Natural killer cell (primary cell): ENCODE data around the gene C4BPA.

DNA sequence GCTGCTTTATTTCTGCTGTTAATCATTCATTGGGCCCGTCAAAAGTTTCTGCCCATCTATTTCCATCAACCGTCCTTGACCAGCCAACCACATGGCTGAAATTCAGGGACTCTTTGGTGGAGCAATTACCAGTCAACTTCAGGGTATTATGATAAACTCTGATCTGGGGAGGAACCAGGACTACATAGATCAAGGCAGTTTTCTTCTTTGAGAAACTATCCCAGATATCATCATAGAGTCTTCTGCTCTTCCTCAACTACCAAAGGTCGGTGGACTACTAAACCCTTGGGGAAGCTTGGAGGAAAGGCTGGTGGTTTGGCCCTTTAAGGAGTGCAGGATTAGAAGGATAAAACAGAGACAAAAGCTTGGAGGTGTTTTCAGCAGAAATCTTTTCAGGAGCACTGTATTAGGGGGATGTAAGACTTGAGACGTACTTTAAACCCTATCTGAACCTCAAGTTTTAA, at the start of gene C4BPA:
C4BPA (plus strand) TSS at position 68 of the 464 bp plus-strand sequence.
- PRO-cap = no peak

DNA sequence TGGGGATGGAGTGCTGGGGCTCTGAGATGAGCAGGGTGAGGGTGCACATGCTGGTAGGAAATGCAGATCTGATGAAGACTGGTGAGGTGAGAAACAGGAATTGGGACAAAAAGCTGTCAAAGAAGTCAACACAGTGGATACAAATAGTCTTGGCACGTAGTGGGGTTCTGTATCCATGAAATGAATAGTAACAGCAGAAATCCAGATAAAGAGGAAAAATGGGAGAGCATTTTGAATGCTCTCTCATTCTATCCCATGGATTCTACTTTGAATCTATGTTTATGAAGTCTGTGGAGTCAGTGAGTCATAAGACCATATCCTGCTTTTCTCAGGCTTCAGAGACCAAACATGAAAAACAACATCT, 39.6 kb upstream of the CD55 start:
- PRO-cap = no peak

DNA sequence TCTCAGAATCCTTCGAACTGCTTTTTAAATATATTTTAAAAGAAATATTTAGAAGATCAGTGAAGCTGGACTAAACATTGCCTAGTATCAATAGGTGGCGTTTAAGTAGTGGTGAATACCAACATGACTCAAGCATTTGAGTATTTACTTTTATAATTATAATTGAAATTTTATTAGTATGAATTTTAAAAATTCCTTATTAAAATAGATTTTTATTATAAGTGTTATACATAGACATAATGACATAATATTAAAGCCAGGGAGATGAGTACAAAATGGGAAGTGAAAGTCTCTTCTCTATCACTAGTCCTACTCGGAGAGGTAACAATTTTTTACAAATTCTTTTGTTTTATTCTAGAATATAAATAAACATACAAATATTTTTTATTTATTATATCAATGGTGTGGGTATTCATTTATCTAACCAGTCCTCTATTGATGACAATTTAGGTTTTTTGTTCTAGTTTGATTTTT, 10.4 kb downstream of the CD55 start:
- PRO-cap = no peak

- PRO-cap = bidirectional peak, plus-strand start at chr1:207336953, minus-strand start at chr1:207336913; bidirectional peak, plus-strand start at chr1:207337413, minus-strand start at chr1:207337285
Observed at GRCh38 chr1:207336472-207337702, 15.4 kb downstream of the CD55 start.

GRCh38 chr1:207355125-207355654, 33.7 kb downstream of the CD55 start:
- PRO-cap = no peak

DNA sequence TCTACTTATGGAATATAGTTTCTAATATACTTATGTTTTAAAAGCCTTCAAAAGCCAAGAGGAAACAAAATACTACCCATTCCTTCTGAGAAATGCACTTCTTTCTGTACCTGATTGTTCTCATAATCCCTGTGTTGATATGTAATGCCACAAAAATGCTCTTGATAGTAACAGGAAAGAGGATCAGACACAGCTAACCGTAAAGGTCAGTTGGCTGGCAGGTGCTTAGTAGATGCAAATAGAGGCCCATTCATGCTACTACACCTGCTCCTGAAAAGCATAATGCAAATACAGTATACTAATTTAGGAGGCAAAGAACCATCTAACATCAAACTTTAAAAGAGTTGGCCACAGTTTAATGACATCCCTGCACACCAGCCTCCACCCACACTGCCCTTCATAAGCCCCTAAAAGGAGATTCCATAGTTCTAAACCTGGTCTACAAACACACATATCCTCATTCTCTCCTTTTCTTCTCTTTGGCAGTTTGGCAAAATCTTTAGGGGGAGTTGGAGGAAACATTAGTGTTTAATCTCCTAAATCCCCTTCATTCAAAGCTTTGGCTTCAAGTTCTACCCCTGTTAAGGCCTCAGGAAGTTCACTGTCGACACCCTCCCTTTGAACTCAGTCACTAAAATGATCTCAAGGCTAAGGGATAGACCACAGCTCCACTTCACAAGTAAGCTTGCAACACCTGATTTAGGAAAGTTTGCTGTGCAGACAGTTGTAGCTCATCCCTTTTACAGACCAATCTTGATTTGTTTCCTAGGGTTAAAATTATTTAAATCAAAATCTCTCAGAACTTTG, 2.9 kb upstream of the CD46 start:
- PRO-cap = no peak

DNA sequence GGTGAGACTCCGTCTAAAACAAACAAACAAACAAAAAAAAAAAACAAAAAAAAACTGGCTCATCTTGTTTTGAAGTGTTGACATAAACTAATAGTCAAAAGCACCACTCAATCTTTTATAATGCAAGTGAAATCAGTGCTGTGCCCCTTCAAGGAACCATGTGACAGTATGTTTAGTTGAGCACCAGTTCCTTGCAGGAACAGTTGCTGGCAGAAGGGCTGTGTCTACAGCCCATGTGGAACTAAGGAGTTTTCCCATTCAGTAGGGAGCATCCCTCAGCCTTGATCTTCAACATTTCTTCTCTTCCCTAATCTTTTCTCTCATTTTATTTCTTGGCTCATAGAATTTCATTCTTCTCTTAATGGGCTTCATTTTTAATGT, 49.1 kb downstream of the CD46 start:
- PRO-cap = no peak

GRCh38 chr1:207801387-207802643, 50.0 kb downstream of the CD46 start:
- PRO-cap = no peak

DNA sequence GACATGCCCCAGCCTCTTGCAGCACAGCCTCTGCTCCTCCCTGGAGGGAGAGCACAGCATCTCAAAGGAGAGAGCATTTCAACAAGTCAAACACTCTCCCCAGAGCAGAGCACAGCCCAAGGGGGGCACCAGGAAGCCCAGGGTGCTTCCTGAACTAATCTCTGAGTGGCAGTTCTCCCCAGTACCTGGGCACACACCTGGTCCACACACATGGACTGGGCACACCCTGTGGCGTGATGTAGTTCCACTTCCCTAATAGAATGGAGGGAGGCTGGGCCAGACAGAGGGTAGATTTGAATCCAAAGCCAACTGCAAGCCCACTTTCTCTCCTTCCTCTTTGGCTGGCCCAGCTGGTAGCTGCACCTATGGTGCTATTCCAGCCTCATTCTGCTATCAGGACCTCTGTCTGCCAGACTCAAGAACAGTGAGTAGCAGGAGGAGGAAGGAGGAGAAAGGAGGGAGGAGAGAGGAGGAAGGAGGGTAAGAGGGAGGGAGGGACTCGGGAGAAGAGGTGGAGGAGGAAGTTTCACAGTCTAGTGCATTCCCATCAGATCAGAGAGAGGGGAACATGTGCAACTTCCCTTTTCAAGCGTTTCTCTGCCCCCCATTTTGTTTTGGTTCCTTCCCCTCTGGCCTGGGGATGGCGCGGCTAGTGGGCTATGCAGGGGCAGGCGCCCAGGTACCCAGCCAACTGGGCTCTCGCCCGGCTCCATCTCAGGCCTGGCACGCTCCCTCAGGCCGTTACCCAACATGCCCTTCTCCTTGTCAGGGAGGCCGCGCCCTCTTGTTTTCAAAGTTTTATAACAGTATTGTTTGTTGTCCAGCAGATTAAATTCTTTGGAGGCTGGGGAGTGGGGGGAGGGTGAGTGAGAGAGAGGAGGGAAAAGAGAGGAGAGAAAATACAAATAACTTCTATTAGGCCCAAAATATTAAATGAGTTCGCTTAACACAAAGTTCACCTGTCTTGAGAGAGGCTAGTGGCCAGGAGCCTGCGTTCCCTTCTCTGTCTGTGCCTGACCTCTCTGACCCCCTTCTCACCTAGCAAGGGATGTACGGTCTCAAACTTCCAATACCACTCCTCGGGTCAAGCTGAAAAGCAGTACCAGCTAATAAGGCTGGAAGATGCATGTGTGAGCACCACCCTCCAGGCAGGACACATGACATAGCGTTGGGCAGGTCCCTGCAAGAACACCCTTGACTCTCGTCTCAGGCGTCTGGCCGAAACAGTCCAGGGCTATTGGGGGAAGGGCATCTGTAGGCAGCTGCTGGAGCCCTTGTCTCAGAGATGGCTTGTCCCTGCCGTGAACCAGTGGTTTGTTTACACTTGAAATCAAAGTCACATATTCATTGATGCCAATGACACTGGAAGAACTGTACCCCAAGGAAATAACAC, 56.0 kb downstream of the CD46 start:
- PRO-cap = no peak

GRCh38 chr1:207865915-207867127, 44.6 kb downstream of the CD34 start:
- PRO-cap = no peak

DNA sequence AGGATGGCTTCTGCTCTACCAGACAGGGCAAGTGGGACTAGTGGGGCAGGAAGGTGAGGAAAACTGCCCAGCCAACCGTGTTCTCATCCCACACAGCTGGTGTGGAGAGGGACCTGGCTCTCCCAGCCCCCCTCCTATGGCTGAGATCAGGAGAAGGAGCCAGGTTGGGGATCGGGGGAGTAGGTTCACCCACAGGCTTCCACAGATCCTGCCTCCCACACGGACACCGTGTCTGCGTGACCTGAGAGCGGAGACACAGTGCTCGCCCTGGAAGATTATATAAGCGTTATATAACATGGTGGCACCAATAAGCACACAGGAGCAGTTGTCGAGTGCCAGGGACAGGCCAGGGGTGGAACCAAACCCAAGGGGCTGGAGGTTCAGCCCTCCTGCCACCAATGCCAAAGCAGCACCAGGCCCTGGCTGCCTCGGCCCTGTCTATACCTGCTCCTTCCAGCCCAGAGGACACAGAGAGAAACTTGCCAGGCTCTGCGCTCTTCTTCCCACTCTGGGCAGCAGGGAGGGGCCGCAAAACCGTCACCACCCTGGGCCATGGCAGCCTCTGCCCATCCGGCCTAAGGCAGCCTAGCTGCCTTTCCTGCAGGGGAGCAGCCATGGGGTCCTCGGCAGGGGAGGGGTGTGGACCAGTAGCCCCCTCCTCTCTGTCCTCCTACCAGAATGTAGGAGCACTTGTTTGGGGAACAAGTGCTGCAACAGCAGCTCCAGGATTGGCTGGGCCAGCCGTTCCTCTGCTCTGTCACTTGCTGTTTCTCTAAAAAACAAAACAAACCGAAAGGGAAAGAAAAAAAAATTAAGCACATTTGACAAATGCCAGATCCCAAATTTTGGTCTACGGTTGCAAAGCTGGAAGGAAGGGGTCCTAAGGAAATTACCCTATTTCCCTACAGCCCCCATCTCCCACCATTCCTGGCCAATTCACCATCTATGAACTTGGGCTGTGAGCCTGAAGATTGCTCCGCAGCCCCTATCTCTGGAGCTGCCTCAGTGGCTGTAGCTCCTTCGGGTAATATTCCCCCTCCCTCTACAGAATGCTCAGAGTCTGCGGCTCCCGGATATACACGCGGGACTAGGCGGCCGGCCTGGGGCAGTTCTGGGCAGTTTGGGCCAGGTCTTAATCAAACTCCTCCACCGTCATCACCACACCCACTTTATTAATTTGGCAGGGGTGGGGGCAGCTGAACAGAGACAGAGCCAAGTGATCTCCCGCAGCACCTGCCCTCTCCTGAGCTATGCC, 43.2 kb downstream of the CD34 start:
- PRO-cap = bidirectional peak, plus-strand start at position 579 of the sequence, minus-strand start at position 469 of the sequence; bidirectional peak, plus-strand start at position 834 of the sequence, minus-strand start at position 770 of the sequence; bidirectional peak, plus-strand start at position 1,206 of the sequence, minus-strand start at position 1,046 of the sequence

DNA sequence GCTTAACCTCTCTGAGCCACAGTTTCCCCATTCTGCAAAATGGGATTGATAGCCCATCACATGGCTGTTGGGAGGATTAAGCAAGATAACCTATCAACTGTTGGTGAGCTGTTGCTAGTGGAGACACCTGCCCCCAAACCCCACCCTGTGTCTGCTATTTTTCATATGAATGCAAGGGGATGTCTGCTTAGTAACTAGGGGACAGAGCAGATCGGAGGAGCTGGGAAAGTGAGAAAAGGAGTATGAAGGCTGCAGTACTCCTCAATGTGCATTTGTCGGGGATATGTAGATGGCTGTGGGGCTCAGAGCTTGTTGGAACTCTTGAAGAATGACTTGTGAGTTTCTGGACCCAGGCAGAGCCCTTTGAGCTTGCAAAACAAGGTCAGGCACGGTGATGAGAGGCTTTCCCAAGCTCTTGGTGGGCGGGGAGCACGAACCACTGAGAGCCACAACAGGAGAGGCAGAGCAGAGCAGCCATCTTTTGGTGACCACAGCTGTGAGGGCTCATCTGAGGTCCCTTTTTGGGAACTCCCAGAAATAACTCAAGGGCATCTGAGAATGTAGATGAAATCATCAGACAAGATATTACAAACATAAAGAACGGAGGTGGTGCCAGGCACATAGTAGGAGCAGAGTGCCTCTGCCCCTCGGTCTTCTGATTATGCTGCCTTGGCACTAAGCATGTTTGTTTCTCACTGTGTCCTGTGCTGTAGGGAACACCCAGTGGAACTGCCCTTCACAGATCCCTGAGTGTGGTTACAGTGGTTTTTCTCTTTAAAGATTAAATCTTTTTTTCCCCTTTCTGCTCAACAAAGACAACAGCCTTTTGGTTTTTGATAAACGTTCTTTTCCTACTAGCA, 37.9 kb downstream of the CD34 start:
- PRO-cap = no peak

DNA sequence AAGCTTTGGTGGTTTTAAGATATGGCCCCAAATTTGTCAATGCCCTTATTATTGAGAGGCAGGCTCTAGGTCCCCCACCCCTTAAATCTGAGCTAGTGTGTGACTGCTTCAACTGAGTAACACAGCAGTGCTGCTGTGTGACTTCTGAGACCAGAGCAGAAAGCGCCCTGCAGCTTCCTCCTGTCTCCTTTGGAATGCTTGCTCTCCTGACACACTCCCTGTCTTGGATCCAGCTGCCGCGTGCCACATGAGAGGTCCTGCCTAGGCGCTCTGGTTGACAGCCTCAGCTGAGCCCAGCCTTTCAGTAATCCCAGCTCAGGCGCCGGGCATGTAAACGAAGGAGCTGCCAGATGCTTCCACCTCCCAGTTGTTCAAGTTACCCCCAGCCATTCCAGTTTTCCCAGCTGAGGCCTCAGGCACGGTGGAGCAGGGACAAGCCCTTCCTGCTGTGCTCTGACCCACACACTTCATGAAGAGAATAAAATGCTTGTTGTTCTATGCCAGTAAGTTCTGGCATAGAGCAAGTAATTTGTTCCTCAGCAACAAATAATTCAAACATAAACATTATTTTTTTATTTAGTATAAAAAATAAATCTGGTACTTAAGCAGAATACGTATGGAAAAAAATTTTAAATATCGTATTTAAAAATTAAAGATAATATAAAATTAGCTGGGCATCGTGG, 14.3 kb upstream of the CD34 start:
- PRO-cap = no peak

DNA sequence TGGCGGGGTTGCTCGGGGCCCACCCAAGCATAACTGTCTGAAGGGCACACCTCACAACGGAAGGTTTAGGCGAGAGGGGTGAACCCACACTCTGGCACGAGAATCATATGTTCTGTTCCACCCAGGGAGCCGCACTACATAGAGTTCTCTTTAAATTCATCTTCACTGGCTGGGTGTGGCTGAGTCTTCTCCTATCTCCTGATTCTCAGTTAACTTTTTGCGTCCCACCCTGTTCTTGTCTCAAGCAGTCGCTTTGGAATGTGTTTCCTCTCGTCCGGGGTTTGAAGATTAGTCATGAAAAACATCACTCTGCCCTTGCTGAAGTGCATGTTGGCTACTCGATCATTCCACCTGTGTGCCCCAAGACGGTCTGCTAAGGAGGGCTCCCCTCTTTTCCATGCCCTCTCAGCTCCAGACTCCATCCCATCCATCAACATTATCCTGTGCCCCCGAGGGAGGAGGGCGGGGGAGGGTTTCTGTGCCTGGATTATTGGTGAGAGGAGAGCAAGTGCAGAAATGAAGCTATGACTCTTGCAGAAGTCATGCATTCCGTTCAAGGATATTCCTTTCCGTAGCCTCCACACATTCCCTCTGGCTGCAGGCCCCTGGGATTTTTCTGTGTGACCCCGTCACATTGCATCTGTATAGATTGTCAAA, 53.5 kb upstream of the CD34 start:
- PRO-cap = no peak

DNA sequence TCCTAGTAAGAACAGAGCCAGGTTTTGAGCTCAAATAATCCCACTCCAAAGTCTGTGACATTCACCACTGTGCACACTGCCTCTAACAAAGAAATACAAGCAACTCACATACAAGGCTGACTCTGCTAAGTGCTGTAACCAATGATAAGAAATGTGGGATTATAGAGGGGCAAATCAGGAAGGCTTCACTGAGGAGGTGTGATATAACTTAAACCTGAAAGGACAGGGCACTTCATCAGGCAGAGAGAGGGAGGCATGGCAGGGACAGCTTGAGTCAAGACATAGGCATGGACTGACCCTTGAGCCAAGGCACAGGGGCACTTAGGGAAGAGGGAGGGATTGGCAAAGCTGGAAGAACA, 81.4 kb downstream of the PLXNA2 start:
- PRO-cap = no peak

DNA sequence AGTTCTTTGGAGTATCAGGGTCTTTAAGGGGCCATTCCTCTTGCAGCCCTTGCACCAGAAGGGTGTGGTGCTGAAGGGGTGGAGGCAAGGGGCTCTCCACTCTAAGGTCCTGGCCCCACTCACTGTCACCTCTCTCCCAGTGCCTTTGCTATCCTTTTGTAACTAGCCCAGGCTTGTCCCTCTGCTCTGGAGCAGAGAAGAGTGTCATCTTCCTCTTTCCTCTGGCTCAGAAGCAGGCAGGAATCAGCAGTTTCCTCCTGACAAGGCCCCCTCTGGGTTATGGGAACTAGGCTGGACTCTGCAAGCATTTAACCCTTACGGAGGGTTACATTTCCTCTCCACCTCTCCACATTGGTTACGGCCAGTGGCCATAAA, 30.5 kb downstream of the PLXNA2 start:
- PRO-cap = no peak

DNA sequence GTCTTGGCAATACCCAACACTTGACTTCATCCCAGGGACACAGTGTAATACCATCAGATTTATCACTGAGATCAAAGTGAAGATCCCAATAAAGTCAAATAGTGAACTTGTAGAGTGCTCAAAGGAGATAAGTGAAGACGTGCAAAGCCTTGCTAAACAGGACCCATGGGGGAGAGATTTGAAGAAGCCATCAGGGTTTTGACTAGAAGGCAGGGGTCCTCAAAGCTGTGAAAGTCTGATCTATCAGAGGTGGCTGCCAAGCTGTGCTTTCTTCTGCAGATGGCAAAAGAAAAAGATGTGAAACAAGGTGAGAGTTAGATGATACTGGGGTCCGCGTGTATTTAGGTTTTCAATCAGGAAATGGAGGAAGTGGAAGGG, 211.6 kb upstream of the CAMK1G start:
- PRO-cap = no peak

DNA sequence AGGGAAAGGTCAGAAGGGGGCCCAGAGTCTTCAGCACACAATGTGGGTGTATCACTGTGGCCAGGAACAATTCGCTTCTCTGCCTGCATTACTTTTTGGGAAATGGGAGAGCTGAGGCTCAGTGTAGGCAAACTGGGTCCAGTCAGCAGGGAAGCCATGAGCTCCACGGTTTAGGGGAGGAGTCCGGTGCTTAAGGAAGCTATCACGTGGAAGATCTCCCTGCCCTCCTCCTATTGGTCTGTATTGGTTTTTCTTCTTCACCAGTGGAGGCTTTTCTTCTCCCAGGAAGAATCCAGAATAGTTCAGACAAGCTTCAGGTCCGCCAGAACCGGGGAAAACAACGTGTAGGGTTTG, 156.3 kb upstream of the CAMK1G start:
- PRO-cap = no peak

DNA sequence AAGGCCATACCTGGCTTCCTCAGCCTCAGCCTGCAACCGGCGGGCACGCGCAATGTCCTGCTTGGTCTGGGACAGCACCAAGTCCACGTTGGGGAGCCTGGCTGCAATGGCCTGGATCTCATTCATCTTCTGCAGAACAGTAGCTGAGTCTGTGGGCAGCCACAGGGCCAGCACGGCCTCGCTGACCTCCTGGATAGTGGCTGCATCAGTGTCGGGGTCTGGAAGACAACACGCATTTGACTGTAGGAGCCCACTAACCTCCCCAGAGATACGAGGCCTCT, 33.8 kb downstream of the LAMB3 start:
- PRO-cap = no peak

- PRO-cap = no peak
Observed at GRCh38 chr1:209741053-209741638, 14.7 kb upstream of the TRAF3IP3 start.